Tongue (tissue), 2 donors: Measurements from ENCODE around the gene LRP11.

DNA sequence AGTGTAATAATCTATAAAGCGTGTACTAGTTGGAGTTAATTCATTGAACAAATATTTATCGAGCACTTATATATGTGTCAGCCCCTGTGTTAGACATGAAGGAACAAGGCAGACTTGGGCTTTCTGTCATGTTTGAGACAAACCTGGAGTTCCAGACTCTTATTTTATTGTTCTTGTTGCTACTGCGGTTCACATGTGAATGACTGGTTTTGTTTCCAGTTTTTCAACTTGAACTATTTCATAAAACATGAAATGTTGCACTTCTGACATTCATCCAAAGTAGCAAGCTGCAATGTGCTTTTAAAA lies 205.6 kb downstream of the UST start:
- RAMPAGE, long total RNA = no peak

- RAMPAGE, long total RNA = no peak
Measured at GRCh38 chr6:149059788-149060114, 257.8 kb upstream of the TAB2 start.

DNA sequence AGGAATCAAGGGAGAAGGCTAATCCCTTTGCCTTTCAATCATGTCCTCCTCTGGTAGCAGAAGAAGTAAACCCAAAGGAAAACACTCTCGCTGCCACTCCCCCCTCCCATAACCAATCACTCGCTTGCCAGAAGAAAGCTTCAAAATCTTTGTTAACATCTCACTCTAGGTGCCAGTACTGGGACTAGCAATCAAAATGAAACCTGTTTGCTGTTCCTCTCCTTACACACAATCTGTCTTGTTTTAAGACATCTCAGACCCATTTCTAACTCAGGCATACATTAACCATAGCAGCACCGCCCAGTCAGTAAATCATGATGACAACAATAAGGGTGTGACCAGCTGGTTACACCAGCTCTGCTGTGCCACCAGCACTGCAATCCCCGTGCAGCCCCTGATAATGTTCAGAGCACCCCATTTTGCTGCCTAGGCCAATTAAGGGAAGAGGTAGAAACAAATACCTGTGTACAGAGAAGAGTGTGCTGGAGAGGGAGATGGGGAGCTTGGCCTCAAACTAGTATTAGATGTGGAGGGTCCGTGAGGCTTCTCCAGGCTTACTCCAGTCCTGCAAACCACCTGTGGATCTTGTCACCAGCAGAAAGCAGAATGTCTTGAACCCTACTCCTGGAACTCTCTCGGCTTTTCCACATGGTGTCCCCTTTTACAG lies 185.1 kb upstream of the TAB2 start:
- RAMPAGE, long total RNA = no peak

DNA sequence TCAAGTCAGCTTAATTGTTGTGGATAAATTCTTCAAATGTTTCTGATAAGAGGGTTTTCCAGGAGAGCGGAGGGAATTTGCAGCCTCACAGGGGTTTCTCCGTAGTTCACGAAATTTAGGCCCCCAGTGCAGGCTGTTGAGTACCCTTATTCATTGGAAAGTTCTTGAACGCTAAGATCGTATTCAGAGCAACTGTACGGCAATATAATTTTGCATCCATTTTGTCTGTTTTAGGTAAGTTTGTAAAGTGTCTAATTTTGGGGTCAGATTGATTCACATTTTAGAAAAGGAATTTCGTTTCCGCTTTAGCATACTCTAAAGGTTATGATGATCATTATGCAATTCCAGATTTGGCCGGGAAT lies 1.3 kb downstream of the TAB2 start:
- RAMPAGE, long total RNA = no peak

- RAMPAGE, long total RNA = no peak
Measured at GRCh38 chr6:149473021-149473810, 11.6 kb downstream of the ZC3H12D start.

- RAMPAGE, long total RNA = no peak
Measured at GRCh38 chr6:149638377-149638661, 10.2 kb downstream of the KATNA1 start.

DNA sequence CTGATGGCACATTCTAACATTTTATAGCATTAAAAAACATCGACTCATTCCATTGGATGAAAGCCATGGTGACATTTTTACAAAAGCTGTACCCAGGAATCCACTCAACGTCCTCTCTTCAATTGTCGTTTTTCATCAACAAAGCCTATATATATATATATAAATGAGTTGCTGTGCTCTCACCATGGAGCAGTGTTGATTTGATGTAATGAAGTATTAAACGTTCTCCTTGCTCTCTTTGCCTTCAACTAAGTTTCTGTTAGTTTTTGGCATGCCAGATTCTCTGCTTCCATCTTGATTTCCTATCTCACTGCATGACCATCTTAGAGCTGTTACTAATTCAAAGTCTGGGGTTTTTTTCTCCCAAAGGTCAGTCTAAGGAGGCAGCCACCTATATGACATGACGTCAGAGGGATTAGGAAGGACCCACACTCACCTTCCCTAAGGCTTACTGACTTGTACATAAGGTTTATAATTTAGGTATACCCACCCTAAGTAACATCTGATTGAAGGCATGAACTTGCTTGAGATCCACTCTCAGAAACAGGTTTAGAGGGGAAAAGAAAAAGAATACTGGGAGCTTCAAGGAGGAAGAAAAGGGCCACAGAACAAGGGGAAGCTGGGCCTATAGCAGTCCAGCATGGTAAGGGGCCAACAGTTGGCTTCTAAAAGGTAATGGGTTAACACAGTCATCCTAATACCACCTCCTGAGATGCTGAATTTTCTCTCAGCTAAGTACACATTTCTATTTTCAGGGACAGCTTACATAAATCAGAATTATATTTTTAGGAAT lies 44.4 kb downstream of the LRP11 start:
- RAMPAGE, long total RNA = no peak

DNA sequence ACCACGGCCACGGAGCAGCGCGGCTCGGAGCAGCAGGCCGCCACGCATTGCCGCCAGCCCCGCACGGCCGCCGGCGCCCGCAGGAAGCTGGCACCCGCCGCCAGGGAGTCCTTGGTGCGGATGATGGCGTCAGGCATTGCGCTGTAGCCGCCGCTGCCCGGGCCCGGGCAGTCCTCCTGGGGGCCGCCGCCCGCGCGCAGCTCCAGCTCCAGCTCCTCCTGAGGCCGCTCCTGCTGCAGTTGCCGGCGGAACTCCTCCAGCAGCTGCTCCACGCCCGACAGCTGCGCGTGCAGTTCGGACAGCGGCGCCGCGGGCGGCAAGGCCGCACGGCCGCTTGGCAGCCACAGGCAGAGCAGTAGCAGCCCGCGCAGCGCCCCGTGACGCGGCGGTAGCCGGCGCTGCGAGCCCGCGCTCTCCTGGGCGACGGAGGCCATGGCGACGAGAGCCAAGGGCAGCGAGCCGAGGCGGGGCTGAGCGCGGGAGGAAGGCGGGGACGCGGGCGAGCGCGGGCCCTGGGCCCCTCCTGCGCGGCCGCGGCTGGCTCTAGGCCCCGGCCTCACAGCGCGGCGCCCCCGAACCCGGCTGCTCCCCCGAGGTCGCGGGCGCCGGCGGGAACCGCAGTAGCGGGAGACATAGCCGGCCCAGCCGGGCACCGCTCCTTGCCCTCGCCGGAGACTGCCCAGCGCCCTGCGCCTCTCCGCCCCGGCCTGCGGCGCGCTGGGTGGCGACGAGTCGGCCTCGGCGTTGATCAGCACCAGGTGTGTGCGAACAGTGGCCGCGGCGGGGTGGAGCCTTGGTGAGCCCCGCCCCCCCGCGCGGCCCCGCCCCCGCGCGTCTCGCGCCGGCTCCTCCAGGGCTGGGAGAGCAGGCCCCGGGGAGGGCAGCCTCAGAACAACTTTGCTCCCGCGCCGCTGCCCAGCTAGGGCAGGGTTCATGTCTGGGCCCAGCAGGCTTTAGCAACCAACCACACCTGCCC lies at the start of gene LRP11:
Gene LRP11 (minus strand): TSS at position 773 of the 976 bp plus-strand sequence.
- RAMPAGE, long total RNA = no peak

DNA sequence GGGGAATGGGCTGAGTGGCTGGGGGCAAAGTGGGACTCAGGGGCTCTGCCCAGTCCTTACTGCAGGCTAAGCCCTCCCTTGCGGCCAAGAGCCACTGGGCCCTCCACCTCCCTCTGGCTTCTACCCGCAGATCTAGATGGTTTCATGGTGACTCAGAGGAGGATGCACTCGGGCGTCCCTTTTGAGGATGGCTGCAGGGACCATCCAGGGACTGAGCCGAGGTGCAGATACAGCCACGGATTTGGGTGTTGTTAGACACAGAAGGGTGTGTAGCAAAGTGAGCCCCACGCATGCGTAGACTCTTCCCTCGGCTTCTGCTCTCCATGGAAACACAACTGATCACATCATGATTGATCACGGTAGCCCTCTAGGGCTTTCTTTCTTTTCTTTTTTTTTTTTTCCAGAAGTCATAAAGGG lies 661 bp upstream of the ULBP1 start:
- RAMPAGE, long total RNA = no peak

DNA sequence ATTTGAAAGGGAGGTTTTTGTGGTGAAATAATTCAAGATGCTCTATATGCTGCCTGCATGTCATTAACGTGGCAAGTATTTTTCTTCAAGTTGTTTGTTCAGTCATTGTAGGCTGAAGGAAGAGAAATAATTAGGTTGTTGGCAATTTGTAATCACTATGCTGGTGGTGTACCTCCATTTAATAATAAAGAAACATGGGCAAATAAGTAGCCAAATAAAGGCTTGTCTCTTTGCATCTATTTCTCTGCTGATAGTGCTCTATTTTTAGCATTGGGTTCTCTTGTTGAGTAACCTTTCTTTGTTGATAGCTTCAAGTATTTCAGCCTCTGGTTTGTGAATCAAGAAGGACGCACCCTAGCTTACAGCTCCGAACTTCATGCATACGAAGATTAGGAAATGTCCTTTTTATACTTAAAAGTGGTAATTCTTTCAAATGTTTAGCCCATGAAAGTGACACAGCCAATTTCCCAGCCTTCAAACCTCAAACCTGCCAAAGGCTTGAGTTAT lies 2.5 kb downstream of the PPP1R14C start:
- RAMPAGE, long total RNA = no peak

DNA sequence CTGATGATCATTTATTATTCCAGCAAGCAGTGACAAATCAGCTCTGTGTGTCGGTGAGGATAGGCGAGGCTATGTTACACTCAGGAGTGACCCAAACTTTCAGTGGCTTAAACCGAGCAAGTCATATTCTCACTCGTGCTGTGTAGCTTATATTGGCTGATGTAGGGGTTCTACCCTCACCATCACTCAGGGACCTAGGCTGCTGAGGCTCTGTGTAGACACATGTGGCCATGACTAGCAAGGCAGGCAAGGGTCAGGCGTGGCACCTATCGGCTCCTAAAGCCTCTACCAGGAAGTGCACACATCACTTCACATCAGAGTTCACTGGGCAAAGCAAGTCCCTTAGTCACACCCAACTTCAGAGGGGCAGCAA lies 42.8 kb downstream of the PPP1R14C start:
- RAMPAGE, long total RNA = no peak

- RAMPAGE, long total RNA = no peak
Measured at GRCh38 chr6:150200418-150201116, 57.7 kb downstream of the PPP1R14C start.

DNA sequence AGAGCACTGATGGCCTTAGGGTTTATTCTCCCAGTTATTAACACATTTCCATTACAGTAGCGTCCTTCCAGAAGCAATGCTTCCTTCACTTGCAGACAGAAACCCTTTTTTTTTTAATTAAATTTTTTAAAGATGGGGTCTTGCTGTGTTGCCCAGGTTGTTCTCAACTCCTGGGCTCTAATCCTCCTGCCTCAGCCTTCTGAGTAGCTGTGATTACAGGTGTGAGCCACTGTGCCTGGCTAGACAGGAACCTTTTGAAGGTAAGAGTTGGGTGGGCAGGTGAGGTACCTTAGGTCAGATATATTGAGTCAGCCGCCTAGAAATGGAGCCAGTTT lies 79.6 kb downstream of the IYD start:
- RAMPAGE, long total RNA = no peak

GRCh38 chr6:150485836-150486509 lies 113.7 kb upstream of the PLEKHG1 start:
- RAMPAGE, long total RNA = no peak

DNA sequence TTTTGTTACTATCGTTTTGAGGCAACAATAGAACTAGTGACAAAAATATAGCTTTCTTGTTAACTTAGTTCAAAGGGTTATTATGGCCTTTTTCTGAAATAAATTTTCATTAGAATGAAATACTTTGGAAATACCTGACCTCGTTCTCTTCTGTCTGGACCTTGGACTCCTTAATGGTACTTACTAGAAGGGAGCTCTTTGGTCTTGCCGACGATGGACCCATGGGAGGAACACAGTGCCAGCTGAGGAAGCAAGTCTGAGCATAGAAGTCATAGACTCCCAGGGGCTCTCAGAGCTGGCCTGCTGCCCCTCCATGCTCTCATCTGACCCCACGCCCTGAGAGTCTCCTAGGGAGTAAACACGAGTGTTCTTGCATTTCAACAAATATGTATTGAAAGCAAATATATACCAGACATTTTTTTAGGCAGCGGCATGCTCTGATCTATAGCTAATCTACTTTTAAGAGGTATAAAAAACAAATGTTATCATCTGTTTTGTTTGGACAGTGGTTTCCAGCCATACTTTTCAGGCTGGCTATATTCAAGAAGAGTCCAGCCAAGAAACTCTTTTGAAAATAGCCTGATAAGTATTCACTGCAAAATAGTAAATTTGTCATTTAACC lies 87.9 kb downstream of the PLEKHG1 start:
- RAMPAGE, long total RNA = no peak

DNA sequence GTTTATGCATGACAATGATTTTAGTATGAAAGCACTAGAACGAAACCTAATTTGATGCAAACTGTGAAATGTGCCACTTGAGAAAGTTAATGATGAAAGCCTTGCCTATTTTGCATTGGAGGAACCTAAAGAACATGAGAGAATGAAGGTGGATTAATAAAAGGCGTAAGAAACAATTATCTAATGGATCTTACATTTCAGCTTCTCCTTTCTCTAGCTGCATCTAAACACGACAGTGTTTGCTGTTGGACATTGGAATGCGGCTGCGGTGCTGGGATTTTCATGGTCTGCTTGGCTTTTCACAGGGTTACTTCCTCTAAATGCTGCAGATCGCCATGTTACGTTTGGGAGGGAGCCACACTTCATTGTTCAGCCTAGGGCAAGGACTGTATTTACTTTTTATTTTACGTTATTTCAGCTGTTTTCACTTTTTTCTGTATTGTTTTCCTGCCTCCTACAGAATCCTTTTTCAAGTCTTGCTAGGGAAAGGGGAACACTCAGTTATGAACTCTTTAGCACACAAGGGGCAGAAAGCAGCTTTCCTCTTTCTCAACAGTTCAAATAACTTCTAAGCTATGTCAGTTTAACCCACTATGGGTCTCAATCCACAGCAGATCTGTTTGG lies 98.0 kb upstream of the MTHFD1L start:
- RAMPAGE, long total RNA = no peak

GRCh38 chr6:151005969-151006801 lies 140.7 kb downstream of the MTHFD1L start:
- RAMPAGE, long total RNA = no peak

DNA sequence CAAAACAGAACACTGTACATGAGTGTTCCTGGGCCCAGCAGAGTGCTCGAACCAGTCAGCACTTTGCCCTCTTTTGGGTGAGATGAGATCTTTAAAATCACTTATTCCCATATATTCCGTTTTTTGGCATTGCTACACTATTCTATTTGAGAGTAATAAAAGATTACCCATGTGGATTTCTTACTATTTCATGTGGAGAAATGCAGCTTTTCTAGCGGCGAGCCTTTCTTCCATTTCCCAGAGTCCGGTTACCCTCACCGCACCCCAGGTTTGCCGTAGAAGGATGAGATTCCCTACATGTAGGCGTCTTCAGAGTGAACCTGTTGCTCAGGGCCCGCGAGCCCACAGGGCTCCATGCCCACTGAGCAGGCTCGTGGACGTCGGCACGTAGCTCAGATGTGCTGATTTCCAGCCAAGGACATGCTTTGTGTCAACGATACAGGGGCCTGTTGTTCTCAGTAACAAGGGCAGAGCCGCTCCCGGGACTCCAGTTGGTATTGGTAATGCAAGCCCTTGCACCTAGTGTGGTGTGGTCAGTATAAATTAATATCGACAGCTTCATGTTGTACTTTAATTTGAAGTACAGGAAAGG lies 159.5 kb downstream of the MTHFD1L start:
- RAMPAGE, long total RNA = no peak

DNA sequence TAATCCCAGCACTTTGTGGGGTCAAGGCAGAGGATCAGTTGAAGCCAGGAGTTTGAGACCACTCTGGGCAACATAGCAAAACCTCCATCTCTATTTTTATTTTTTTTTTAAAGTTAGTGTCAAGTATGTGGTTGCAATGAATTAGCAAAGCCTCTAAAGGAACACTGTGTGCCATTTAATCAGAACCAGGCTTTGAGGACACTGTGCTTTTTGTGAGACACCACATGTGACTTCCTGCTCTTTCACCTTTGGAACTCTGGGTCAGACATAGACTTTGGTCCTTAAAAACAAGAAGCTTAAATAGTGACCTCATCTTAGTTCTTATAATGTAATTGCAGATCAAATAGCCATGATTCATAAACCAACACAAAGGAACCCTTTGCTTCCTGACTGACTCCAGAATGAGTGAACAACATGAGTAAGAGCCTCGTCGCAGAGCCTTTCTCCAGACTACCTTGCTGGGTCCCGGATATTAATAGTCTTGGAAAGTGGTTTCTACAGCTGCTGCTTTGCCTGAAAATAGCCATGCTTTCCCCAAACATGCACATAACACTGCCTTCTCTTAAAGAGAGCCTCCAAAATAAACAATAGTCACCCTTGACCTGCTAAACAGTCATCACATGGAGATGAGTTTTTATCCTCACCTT lies 170.8 kb downstream of the MTHFD1L start:
- RAMPAGE, long total RNA = no peak

- RAMPAGE, long total RNA = no peak
Measured at GRCh38 chr6:151059587-151060054, 180.1 kb upstream of the AKAP12 start.